ENCODE measurements around a stretch of chr22.

GRCh38 chr22:21652460-21652963 lies 10.4 kb downstream of the SDF2L1 start:
- PRO-cap, 2 experiments: no peak in any of the 2 experiments

DNA sequence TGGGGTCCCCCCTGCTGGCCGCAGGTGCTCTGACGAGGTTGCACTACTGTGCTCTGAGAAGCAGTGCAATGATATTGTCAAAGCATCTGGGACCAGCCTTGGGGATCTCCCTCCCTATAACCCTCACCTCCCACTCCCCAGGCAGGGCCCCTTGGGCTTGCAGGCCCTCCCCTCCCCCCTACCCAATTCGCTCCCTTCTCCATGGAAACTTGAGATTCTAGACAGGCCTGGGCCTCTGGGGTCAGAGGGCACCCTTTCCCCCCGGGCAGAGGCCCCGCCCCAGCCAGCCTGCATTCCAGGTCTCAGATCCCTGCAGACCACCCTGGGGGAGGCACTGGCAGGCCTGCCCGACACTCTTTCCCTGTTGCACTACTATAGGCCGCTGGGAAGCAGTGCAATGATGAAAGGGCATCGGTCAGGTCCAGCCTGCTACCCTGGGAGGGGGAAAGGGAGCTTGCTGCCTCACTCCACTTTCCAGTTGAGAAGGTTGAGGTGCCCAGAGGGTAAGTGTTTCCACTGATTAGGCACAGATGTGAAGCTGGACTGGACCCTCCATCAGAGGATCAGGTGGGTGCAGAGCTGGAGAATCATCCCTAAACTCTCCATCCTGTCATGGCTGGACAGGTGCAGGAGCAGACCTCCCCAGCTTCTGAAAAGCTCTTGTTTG lies 11.0 kb downstream of the SDF2L1 start:
- PRO-cap, 2 experiments: no peak in any of the 2 experiments

DNA sequence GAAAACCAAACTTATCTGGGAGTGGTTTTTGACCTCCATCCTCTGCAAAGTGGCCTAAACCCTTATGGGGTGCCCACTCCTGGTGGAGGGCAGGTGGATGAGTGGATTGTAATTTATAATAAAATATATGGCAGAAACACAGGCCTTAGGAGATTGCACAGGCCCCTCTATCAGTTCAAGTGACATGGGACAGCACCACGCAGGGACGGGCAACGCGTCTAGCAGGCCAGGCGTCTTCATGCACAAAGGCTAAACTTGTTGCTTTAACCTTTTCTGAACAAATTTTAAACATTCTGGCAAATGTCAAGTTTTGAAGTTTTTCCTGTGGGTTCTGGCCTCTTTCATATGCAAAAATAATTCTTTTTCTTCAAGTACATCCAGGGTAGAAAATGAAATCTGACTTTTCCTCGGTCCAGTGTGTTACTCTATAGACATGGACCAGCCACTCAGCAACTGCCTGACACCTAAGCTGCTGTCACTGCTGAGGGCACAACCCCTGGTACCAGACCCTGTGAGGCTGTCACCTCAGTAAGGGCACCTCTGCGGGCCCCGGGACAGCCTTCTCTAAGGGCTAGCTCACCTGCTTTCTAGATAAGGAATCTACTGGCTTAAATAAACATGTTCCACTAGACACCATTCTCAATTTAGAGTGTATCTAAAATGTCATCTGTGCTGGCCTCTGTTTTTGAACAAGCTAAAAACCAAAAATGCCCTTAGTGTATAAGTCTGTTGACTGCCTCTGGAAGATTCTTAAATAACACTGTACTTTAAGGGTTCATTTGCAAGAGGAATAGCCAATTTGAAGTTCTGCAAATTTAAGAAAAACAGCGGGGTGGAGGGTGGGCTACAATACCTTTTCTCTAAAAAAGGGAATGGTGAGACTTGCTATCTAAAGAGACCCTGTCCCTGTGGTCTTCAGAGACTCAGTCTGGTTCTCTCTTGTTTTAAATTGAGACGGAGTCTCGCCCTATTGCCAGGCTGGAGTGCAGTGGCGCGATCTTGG lies 33.9 kb downstream of the PPIL2 start:
- PRO-cap, 2 experiments: no peak in any of the 2 experiments

DNA sequence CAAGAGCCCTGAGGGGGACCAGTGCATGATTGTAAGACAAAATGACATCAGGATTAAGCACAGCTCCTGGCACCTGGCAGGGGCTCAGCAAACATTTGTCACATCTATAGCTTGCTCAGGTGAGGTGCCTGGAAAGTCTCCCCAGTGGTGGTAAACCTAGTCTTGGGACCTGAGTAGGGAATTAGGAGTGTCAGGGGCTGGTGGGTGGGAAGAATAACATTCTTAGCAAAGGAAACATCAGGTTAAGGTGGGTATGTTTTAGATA lies 1.0 kb downstream of the YPEL1 start:
- PRO-cap, 2 experiments: no peak in any of the 2 experiments

DNA sequence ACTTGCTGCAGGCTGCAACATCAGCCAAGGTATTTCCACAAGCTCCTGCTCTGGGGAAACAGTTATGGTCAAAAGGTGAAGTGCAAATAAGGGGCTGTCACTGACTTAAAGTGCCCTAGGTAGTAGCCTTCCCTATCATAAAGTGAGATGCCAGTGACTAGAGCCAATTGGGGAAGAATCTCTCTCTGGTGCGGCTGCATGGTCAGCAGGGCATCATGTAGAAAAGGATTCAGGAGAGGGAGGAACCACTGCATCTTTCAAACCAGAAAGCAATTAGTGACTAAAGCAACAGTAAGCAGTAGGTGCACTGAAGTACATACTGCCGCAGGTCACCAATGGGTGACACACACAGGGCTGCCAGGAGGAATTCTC lies 28.1 kb upstream of the YPEL1 start:
- PRO-cap, 2 experiments: no peak in any of the 2 experiments

DNA sequence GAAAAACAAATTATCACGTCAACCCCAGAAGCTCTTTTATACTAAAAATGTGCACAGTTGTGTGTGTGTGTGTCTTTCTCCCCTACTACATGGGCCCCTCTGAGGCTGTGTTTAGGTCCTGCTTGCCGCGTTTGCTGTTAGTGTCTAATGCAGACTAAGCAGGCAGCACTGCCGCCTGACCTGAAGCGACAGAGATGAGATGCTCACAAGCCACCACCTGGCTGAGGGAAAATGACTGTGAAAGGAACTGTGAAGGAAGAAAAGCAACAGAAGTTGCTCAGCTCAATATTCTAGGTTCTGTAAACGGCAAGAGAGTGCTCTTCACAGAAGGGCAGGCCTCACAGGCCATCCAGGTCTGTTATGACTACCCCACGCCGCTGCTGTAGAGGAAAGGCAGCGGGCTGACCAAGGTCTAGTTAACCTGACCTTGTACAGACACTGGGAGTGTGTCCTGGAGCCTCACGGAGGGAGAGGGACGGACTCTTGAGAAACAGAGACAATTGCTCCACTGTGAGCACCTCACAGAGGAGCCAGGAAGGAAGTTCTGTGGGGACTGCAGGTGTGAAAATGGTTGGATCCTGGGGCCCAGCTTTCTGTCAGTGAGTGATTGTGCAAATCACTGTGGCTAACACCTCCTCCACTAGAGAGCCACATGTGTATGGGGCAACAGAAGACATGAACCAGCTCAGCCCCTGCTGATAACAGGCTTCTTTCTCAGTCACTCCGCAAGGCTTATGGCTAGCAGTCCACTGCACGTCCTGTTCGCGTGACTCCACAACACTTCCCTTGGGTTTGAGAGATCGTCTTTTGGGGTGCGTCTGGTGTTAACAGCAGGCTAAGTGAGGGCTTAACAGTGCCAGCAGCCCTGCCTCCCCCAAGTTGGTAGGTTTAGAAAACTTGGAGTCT lies 31.3 kb upstream of the YPEL1 start:
- PRO-cap, 2 experiments: no peak in any of the 2 experiments

GRCh38 chr22:21787365-21788618 lies 52.2 kb upstream of the YPEL1 start:
- PRO-cap, 2 experiments: no peak in any of the 2 experiments

- PRO-cap, 2 experiments: no peak in any of the 2 experiments
Measured at GRCh38 chr22:21799508-21800586, 64.3 kb upstream of the YPEL1 start.

- PRO-cap, 2 experiments: no peak in any of the 2 experiments
Measured at GRCh38 chr22:21855546-21856449, 11.6 kb downstream of the MAPK1 start.

- PRO-cap, 2 experiments: no peak in any of the 2 experiments
Measured at GRCh38 chr22:21960096-21961131, 7.8 kb upstream of the PPM1F start.

DNA sequence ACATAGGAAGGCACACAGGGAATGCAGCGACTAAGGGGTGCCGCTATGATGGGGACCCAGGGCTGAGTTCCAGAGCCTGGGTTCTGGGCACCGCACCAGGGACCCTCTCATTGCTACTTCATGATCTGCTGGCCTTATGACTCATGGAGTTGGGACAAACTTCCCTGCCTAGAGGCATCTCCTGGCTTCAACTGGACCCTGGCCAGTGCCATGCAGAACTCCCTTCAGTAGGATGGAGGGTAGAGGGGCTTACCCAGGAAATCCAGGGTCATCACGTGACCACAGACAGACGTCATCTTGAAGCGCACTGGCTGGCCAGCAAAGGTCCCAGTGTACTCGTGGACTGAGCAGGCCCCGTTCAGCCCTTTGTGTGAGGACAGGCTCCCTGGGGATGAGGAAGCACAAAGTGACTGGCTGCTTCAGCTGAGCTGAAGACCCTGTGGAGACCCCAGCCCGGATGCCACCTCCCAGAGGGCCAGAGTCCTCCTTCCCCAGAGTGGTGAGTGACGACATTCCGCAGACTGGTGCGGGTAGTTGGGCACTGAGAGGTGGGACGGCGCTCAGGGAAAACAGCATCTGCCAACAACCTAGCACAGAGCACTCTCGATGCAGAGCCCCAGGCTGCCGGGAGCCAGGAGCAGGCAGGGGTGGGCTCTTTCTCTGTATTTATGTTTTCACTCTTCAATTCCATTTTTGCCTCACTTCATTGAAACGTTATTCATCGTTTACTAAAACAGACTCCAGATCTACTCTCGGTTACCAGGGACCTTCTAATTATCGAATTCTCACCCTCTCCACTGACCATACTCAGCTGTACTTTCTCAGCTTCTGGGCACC lies 8.3 kb downstream of the TOP3B start:
- PRO-cap, 2 experiments: no peak in any of the 2 experiments

DNA sequence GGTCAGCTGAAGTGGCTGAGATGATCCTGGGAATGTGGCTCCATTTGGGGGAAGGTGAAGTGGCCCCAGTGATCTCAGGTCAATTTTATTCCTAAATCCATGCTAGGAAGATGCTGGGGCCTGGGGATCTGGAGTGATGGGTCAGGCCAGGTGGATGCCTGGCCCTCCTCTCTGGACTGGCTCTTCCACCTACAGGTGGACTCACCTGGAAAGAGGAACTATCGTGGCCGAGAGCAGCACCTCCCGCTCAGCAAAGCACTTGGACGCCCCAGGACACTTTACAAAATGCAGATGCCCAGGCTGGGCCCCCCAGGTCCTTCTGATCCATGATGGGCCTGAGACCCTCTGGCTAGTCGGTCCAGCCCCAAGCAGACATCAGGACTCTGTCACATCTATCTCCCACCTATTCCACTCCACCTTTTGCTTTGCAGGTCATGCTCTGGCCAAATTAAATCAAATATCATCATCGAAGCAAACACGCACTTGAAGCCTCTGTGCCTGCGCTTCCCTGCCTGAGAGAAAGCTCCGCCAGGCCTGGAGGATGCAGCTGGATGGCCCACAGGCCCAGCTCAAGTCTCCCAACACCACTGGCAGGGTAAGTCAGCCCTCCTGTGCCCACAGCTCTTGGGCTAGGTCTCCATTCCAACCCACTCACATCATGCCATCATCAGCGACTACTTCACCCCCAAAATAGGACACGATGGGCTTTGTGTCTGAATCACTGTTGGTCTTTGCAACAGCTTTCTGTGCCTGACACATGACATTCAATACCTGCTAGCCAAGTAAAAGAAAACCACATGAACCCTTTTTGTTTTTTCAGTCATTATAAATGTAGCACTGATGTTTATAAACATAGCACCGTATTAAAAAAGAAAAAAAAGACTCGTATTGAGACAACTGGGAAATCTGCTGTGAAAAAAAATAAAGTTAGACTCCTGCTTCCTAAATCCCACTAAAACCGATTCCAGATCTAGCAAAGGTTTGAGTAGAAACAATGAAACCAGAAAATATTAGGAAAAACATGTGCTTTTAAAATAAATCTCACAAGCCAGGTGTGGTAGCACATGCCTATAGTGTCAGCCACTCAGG lies 6.3 kb downstream of the TOP3B start:
- PRO-cap, 2 experiments: no peak in any of the 2 experiments

DNA sequence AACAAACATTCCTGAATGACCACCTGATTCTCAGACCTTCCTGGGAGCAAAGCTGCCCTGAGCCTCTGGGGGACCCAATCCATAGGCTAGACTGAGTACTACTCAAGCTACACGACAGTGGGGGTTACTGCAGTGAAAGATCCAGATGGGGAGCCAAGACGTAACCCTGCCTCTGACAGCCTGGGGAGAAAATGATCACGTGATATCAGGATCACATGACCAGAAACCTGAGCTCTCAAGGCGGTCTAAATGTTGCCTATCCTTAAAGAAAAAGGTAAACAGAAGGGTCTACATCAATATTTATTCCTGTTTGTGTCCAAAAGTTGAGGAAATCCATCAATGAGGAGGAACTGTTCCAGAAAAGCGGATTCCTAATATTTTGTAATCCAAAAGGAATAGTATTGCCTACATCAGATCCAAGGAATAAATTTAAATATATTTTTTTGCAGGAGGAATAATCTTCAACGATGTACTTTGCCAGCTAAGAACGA lies 76.0 kb upstream of the VPREB1 start:
- PRO-cap, 2 experiments: no peak in any of the 2 experiments

DNA sequence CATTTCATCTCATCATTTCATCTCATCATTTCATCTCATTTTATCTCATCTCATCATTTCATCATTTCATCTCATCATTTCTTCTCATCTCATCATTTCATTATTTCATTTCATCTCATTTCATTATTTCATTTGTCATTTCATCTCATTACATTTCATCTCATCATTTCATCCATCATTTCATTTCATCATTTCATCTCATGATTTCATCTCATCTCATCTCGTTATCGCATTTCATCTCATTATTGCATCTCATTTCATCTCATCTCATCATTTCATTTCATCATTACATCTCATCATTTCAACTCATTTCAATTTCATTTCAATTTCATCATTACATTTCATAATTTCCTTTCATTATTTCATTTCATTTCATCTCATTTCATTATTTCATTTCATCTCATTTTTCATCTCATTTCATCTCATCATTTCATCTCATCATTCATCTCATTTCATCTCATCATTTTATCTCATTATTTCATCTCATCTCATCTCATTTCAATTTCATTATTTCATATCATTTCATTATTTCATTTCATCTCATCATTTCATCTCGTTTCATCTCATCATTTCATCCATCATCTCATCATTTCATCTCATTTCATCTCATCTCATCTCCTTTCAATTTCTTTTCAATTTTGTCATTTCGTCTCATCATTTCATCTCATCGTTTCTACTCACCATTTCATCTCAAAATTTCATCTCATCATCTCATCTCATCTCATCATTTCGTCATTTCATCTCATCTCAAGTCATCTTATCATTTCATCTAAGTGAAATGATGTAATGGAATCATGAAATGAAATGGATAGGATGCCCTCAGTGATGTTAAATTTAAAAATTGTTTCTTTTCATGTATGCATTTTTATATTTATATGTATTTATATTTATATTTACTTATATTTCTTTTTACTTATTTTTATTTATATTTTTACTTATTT lies 42.6 kb downstream of the VPREB1 start:
- PRO-cap, 2 experiments: no peak in any of the 2 experiments

GRCh38 chr22:22348370-22348658 lies 103.7 kb downstream of the VPREB1 start:
- PRO-cap, 2 experiments: no peak in any of the 2 experiments

GRCh38 chr22:22422694-22423222 lies 85.8 kb downstream of the ZNF280B start:
- PRO-cap, 2 experiments: no peak in any of the 2 experiments

DNA sequence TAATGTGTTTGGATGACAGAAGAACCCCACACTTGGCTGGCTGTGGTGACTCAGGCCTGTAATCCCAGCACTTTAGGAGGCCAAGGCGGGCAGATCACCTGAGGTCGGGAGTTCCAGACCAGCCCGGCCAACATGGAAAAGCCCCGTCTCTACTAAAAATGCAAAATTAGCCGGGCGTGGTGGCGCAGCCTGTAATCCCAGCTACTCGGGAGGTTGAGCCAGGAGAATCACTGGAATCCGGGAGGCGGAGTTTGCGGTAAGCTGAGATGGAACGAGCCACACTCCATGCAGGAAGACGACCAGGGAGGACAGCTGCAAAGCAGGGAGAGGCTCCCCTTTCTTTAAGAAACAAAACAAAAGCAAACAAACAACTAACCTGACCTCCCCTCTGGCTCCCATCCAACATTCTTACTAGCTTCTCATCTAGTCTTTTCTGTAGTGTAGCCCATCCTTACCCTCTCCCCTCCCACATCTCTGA lies 84.2 kb downstream of the ZNF280B start:
- PRO-cap, 2 experiments: no peak in any of the 2 experiments

DNA sequence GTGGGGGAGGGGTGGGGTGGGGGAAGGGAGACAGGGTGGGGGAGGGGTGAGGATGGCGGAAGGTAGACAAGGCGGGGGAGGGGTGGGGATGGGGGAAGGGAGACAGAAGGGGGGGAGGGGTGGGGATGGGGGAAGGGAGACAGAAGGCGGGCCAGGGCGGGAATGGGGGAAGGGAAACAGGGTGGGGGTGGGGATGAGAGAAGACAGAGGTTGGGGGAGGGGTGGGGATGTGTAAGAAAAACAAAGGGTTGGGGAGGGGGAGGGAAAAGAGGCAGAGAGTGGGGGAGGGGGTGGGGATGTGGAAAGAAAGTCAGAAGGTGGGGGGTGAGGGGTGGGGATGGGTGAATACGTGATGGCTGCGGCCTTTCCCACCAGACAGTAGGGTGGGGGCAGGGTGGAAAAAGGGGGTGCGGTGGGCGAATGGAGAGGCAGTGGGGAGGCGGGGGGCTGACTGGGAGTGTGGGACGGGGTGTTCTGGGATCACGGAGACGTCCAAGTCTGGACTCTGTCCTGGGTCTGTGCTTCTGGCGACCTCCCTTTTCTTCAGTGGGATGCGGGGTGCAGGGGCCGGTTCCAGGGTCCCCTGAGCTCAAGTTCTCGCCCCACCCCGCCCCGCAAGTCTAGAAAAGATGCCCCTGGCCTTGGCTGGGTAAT lies 690 bp downstream of the PRAME start:
- PRO-cap, 2 experiments: no peak in any of the 2 experiments

DNA sequence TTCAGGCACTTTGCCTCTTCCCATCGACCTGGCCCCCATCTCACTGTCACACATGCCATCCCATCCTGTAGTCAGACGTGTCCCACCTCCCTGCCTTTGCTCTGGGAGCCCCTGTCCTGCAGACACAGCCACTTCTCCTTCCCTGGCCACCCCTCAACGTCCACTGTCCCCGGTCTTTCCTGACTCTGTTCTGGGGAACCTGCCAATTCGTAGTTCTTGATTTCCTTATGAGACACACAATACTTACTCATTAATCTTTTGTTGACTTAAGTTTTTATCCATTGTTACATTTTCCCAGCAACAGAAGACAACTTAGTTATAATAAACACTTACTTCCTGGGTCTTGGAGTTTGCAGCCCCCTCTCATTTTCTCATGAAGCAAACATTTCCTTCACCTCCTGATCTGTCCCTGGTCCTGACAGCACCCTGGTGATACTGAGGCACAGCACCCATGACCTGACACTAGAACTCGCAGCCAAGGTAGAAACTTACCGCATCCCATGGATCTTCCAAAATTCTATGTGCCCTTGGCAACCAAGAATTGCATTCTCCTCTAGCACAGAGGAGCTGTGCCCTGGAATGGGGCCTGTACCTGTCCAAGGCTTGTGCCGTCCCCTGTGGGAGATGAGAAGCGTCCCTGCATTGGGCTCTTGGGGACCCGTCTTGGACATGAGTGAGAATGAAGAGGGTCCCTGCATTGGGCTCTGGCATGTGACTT lies 66.9 kb downstream of the GGTLC2 start:
- PRO-cap, 2 experiments: no peak in any of the 2 experiments

GRCh38 chr22:22747159-22747583 lies 102.8 kb downstream of the GGTLC2 start:
- PRO-cap, 2 experiments: no peak in any of the 2 experiments